ENCODE results near the genes CEBPG, PEPD, GRAMD1A and FXYD5.

- RRBS: no CpG with 5 or more reads among the region's 16 CpGs
Observed at GRCh38 chr19:32693226-32694050, 1.8 kb downstream of the NUDT19 start.

DNA sequence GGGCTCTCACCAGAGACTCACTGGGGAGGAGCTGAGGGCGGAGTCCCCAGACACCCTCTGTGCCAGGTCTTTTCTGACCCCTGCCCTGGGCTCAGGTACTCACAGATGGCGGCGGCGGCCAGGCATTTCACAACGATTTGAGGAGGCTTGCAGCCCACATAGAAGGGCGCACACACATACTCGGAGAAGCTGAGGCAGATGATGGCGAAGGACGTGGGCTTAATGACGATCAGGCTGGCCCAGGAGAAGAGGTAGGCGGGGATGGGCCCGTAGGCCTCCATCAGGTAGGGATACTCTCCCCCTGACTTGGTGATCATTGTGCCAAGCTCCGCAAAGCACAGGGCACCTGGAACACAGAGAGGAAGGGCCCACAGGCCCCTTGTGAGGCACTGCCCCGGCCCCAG is 5.6 kb downstream of the SLC7A9 start:
- RRBS: no CpG with 5 or more reads among the region's 14 CpGs

DNA sequence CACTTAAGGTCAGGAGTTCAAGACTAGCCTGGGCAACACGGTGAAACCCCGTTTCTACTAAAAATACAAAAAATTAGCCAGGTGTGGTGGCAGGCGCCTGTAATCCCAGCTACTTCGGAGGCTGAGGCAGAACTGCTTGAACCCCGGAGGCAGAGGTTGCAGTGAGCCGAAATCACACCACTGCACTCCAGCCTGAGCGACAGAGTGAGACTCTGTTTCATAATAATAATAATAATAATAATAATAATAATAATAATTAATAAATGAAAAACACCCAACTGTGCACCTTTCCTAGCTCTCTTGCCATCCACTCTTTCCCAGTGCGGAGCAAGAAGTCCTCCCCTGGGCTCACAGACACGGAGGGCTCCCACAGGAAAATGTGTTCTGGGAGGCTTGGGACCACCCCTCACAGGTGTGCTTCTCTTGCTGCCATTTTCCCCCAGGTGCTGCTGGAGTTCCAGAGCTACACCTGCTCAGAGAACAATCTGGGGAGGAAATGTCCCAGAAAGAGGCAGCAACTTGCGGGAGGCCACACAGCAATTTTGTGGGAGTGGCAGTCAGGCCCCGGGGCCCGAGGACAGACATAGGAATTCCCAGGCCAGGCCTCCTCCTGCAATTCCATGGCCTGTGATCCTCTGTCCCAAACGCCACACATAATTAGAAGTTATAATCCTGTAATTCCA is 2.0 kb downstream of the RHPN2 start:
- RRBS: no CpG with 5 or more reads among the region's 13 CpGs

- RRBS: 74% methylated on average over 3 of the region's 17 CpGs
Observed at GRCh38 chr19:33304337-33304998, 2.1 kb upstream of the CEBPA start.

- RRBS: no CpG with 5 or more reads among the region's 37 CpGs
Observed at GRCh38 chr19:33373652-33373889, at the start of gene CEBPG. Gene CEBPG (plus strand): TSS chr19:33373709.

DNA sequence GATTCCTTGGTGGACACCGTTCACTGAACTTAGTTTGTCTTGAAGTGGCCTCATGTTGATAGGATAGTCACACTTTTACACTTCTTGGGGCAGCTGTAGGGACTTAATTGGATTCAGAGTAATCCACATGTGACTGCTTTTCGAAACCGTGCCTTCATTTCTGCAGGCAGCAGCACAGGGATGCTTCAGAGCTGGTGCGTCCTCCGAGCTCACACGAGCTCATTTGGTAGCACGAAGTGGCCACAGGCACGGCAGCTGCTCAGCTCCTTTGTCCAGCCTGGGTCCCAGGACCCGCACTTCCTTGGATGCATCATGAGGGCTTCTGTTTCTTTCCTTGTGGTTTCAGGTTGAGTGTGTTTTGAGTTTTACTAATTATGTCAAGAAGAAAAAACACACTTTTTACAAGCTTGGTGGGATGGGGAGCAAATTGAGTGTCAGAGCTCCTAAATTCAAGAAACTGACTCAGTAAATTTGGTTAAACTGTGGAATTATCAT is 4.6 kb downstream of the CEBPG start:
- RRBS: no CpG with 5 or more reads among the region's 9 CpGs

GRCh38 chr19:33392121-33392826 is 18.8 kb downstream of the CEBPG start:
- RRBS: 23% methylated on average over 5 of the region's 24 CpGs

GRCh38 chr19:33519929-33520616 is 1.5 kb downstream of the PEPD start:
- RRBS: no CpG with 5 or more reads among the region's 6 CpGs

- RRBS: 1% methylated on average over 33 of the region's 83 CpGs
Observed at GRCh38 chr19:33521201-33522433, at the start of gene PEPD. Gene PEPD (minus strand): TSS chr19:33521791.

GRCh38 chr19:33906718-33907738 is 110.4 kb downstream of the KCTD15 start:
- RRBS: 17% methylated on average over 4 of the region's 54 CpGs

- RRBS: no CpG with 5 or more reads among the region's 11 CpGs
Observed at GRCh38 chr19:34300410-34300696, 46.0 kb downstream of the GARRE1 start.

DNA sequence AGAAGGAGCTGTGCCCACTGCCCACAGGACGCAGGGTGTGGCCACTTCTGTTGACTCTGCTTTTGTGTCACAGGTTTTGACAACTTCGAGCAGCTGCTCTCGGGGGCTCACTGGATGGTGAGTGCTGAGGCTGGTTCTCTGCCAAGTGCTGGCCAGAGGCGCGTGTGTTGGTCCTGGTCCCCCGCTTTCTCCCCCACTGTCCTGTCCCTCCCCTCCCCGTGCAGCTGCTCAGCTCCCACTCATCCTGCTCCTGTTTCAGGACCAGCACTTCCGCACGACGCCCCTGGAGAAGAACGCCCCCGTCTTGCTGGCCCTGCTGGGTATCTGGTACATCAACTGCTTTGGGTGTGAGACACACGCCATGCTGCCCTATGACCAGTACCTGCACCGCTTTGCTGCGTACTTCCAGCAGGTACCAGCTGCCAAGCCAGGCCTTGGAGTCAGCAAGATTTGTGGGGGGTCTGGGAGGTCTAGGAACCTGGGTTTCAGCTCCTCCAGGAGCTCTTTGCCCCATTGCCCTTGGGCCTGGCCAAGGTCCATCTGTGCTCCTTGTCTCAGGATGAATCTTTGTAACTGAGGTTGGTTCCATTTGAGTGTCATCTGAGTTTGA is 10.4 kb upstream of the PDCD2L start:
- RRBS: no CpG with 5 or more reads among the region's 15 CpGs

DNA sequence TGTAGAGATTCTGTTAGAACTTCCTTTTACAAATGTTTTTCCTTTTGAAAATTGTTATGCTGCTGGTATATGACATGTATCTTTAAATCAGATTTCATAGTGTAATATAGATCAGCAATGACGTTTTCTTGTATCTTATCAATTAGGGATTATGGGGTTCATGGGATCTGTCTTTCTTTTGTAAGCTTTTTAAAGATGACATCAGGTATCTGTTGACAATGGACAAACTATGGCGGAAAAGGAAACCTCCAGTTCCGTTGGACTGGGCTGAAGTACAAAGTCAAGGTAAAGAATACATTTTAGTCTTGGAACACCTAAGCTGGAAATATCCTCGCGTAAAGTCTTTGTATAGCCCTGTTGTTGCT is 21.9 kb downstream of the UBA2 start:
- RRBS: no CpG with 5 or more reads among the region's 5 CpGs

- RRBS: 3% methylated on average over 3 of the region's 36 CpGs
Observed at GRCh38 chr19:34480853-34481417, 623 bp upstream of the WTIP start.

GRCh38 chr19:35000066-35000851 is at the start of gene GRAMD1A:
Gene GRAMD1A (plus strand): TSS chr19:35000323.
- RRBS: 1% methylated on average over 52 of the region's 78 CpGs

DNA sequence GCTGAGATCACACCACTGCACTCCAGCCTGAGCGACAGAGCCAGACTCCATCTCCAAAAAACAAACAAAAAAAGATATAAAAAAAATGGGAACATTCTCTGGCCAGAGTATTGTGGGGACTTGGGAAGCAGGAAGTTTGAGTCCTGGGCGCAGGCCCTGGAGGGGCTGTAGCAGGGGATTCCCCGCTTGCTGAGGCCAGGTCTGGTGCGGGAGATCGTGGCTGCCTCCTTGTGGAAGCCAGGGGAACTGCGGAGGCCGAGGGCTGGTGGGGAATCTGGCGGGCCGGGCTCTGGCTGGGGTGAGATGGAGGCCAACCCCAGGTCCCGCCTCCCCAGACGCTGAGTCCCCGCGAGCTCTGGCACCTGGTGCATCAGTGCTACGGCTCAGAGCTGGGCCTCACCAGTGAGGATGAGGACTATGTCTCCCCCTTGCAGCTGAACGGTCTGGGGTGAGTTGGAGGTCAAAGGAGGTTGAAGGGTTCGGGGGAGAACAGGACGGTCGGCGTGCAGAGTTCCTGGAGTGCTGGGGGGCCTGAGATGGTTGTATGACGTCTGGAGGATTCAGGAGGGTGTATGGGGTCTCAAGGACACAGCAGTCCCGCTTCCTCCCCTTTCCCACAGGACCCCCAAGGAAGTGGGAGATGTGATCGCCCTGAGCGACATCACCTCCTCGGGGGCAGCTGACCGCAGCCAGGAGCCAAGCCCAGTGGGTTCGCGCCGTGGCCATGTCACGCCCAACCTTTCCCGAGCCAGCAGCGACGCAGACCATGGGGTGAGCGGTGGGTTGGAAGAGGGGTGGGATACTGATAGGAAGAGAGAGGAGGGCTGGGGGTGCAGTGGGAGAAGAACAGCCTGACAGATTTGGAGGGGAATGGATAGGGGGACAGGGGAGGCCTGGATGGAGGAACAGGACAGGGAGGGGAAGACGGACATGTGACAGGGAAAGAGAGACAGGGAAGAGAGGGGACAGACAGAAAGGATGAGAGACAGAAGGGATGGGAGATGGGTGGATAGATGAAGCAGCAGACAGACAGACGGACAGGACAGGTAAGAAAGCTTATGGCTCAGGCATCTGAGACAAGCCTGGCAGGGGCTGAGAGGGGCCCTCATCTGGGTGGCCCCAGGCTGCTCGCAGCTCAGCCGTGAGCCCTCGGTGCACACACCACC is 13.2 kb downstream of the GRAMD1A start:
- RRBS: no CpG with 5 or more reads among the region's 38 CpGs

GRCh38 chr19:35152004-35152572 is 2.4 kb upstream of the FXYD5 start:
- RRBS: no CpG with 5 or more reads among the region's 6 CpGs

- RRBS: 2% methylated on average over 6 of the region's 34 CpGs
Observed at GRCh38 chr19:35154507-35155032, at the start of gene FXYD5. Gene FXYD5 (plus strand): TSS chr19:35154735.

- RRBS: no CpG with 5 or more reads among the region's 8 CpGs
Observed at GRCh38 chr19:35157891-35158572, 3.5 kb downstream of the FXYD5 start.

DNA sequence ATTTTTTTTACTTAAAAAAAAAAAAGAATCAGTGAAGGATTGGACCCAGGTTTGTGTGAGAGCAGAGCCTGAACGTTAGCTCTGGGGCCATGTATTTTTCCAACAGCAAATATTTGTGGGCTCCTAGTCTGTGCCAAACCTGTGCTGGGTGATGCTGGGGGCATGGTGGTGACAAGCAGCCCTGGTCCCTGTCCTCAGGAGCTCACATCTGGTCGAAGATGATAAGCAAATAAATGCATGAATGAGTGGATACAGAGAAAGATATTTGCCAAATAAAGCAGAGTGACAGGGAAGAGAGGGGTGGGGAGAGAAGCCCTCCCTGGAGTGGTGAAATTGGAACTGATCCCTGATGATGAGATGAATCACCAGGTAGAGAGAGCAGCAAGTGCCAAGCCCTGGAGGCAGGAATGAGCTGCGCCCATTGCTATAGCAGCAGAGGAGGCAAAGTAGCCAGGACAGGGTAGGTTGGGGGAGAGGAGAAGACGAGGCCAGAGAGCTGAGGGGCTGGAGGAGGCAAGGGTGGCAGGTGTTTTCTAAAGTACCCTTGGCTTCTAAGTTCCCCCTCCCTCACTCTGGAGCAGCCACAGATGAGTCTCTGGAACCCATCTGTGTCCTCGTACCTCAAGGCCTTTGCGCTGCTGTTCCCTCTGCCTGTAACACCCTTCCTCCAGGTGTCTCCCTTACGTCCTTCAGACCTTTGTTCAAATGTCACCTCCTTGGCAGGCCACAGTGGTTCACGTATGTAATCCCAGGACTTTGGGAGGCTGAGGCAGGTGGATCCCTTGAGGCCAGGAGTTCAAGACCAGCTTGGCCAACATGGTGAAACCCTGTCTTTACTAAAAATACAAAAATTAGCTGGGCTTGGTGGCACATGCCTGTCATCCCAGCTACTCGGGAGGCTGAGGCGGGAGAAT is 13.8 kb downstream of the FXYD5 start:
- RRBS: no CpG with 5 or more reads among the region's 10 CpGs

Measured in renal cortical epithelial cell (primary cell).